NALM6 (cell line): ENCODE data around the genes MYRF and INCENP.

- PRO-cap: unidirectional peak, minus-strand start at chr11:61701476
Observed at GRCh38 chr11:61701261-61701998, 21.2 kb downstream of the DAGLA start.

- PRO-cap: no peak
Observed at GRCh38 chr11:61742625-61743035, 9.8 kb upstream of the MYRF start.

- PRO-cap: no peak
Observed at GRCh38 chr11:61752228-61752867, at the start of gene MYRF. MYRF (plus strand) TSS chr11:61752636.

GRCh38 chr11:61788973-61789423, 3.4 kb downstream of the TMEM258 start:
- PRO-cap: no peak

GRCh38 chr11:61791731-61792281, 593 bp downstream of the TMEM258 start:
- PRO-cap: bidirectional peak, plus-strand start at chr11:61792161, minus-strand start at chr11:61792047

GRCh38 chr11:61804111-61804828, 11.6 kb downstream of the FEN1 start:
- PRO-cap: no peak

DNA sequence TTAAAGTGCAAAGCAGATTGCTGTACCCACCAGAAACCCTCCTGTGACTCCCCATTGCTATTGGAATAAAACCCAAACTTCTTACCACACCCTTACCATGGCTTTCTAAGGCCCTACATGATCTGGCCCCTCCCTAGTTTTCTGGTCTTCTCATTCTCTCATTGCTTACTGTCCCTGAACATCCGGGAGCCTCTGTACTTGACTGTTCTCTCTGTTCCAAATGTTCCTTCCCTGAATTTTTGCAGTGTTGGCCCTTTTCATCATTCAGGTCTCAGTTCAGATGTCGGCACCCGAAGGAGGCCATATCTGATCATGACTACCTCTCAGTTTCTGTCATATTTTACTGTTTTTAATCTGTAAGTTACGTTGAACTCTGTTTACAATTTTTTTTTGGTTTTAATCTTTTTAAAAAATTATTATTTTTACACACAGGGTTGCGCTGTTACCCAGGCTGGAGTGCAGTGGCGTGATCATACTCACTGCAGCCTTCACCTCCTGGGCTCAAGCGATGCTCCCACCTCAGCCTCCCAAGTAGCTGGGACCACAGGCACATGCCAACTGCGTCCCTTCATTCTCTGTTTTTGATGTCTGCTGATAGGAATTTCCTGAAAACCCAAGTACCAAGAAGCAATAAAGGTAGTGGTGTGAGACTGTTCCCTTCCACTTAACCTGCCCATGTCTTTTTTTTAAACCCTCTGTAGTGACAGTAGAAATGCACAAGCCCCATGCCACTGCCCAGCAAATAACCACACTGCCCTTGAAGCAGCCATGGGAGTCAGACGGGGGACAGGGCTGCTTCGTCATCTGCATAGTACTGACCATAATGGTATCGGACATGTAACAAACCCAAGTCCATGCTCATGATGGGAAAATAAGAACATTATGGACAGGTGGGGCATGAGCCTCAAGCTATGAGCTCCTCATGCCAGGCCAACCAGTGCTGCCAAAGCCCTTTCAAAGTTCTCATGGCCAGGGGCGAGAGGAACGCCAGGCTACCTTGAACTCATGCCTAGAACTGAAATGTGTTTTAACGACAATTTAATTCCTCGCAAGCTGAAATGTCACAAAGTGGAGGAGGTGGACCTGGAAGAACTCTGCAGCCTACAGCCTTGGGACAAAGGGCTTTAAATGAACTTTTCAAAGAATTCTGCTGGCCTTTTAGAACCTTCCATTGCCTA, 7.5 kb downstream of the FADS1 start:
- PRO-cap: no peak

DNA sequence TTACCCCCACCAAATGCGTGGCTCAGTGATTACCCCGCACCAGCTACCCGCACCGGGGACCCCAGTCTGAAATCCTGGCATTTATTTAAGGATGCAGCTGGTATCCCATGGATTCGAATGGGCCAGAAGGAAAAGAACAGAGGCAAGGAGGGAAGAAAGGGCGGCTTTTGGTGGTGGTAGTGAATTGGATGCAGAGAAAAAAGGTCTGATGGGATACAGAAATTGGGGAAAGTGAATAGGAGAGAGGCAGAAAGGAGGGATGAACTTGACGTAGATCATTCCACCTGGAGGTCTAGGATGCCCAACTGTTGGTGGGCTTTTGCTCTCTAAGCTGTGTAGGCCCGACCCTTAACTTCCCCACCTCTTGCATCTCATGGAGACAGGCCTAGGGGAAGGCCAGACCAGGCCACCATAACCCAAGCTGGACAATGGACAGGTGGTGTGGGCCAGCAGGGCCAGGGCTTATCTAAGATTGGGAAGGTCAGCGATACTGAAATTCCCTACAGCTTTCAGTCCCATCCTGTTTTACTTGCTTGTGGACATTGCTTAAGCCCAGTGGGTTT, 1.5 kb downstream of the FADS2 start:
- PRO-cap: no peak

DNA sequence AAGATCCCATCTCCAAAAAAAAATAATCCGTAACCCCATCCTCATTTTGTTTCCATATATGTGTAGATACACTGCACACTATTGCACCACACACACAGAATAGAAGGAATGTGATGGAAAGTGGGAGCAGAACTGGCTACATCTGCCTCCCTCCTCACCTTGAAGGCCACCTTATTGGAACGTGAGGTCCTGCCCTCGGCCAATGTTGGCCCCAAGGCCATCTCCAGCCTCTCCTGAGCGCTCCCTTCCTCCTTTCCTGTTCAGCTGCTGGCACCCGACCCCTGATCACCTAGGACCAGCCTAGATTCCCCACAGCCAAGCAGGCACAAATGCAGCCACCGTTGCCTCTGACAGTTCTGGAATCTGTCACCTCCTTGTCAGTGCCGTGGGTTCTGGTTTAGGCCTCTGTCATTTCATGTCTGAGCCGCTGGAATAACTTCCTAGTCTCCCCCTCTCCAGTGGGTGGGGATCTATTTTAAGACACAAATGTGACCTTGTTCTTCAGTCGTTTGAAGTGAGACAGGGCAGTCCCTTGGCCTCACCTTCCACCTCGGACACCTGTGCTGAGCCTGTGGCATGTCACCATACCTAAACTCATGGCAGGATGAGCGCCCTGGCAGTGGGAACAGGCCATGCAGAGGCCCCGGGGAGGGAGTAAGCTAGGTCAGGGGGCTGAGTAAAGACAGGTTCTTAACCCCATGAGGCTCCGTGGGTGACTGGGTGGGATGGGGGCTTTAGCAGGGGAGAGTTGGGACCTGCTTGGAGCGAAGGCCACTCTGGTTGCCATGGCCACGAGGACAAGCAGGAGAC, 29.7 kb downstream of the FADS3 start:
- PRO-cap: no peak

- PRO-cap: bidirectional peak, plus-strand start at chr11:61880116, minus-strand start at chr11:61880189; bidirectional peak, plus-strand start at chr11:61880353, minus-strand start at chr11:61880427; bidirectional peak, plus-strand start at chr11:61880819, minus-strand start at chr11:61880575
Observed at GRCh38 chr11:61879731-61881107, 11.1 kb downstream of the FADS3 start.

GRCh38 chr11:61881598-61881936, 9.8 kb downstream of the FADS3 start:
- PRO-cap: bidirectional peak, plus-strand start at chr11:61881688, minus-strand start at chr11:61881483

GRCh38 chr11:61904341-61905081, 12.9 kb downstream of the RAB3IL1 start:
- PRO-cap: no peak

- PRO-cap: no peak
Observed at GRCh38 chr11:61962555-61962881, 4.9 kb downstream of the FTH1 start.

DNA sequence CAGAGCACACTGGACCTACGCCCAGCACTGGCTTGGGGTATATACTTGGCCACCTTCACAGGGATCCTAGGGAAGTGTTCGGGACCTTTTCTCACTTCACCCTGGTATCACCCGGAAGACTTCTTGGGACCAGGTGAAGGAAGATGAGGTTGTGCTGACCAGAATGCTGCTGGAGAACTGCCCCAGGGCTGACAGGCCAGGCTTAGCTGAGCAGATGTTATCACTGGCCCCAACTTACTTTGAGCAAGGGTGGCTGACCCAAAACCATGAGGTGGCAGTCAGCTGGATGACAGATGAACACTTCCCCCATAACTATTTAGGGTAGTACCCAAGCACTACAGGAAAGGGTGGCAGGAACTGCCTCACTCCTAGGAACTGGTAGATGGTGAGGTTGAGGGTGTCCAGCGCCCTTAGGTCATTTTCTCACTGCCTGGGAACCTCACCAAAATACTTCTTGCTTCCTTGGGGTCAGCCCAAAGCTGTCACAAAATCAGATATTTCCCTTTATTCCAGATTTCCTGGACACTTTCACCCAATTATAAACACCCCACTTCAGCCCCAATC, 4.3 kb downstream of the FTH1 start:
- PRO-cap: unidirectional peak, plus-strand start at position 319 of the sequence

DNA sequence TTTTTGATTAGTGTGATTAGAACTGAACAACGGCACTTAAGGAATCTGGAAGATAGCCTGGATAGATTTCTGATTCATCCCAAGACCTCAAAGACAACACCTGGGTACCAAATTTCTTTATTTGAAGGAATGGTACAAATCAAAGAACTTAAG, 3.1 kb downstream of the FTH1 start:
- PRO-cap: no peak

- PRO-cap: unidirectional peak, plus-strand start at chr11:61966890
Observed at GRCh38 chr11:61966608-61966920, 870 bp downstream of the FTH1 start.

GRCh38 chr11:61972412-61973301, 5.2 kb upstream of the FTH1 start:
- PRO-cap: no peak

GRCh38 chr11:62105562-62106280, 18.1 kb upstream of the INCENP start:
- PRO-cap: no peak

DNA sequence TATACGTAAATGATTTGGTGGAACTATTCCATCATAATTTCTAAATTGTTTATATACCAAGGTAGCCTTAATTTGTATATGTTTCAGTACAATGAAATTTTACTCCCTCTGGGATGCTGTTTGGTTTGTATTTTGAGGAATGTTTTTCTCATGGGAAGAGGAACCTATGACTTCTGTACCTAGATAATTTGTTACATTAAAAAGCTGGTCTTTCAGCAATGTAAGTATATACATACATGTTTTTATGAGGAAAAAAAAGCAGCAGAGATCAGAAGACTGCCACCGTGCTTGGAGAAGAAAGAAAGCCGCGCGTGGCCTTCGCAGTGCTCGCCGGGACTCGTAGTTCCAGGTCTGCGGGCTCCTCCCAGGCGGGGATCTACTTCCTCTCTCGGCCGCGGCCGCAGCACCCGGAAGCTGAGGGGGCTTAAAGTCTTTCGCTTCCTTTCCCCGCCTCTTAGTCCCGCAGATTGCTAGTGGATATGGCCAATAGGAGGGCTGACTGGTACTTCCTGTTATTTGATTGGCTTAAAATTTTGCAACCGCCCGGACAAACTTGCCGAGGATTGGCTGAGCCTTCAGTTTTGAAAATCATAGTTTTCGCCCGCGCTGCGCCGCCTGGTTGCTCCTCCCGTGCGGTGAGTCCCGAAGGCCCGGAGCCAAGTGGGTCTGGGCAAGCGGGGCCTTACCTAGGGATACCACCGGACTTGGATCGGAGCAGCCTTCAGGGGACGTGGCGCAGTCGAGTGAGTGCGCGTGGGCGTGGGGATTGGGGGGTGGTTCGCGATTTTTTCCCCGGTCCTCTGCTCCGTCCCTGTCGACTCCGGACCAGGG, at the start of gene INCENP:
Gene INCENP, plus strand, starts transcription at position 591 of the 831 bp plus-strand sequence.
- PRO-cap: bidirectional peak, plus-strand start at position 591 of the sequence, minus-strand start at position 313 of the sequence

GRCh38 chr11:62125884-62126464, 2.2 kb downstream of the INCENP start:
- PRO-cap: no peak